Occipital lobe (tissue), 2 donors: ENCODE data around the gene TMEM192.

GRCh38 chr4:165112032-165113079 is at the start of gene TMEM192:
TMEM192 (minus strand) TSS chr4:165112860.
- RAMPAGE, long total RNA = no peak

DNA sequence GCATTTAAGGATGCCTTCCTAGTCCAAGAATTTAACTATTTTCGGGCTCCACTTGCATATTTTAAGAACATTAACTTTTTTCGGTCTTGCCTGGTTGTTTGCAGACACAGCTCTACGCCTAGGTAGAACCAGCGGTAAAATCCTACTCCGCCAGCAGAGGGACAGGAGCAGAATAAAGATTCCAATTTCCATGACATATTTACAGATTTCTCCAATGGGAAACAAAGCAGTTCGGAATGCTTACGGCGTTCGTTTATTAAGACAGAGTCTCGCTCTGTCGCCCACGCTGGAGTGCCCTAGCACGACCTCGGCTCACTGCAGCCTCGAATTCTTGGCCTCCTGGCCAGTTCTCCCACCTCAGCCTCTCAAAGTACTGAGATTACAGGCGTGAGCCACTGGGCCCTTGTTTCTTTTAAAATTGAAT is 432 bp upstream of the TMEM192 start:
- RAMPAGE, long total RNA = no peak

- RAMPAGE, long total RNA = no peak
Observed at GRCh38 chr4:165257156-165258038, 22.1 kb downstream of the GK3 start.

- RAMPAGE, long total RNA = no peak
Observed at GRCh38 chr4:165292946-165293569, 13.6 kb upstream of the GK3 start.

GRCh38 chr4:165326462-165327084 is 896 bp upstream of the MSMO1 start:
- RAMPAGE, long total RNA = no peak

GRCh38 chr4:165328841-165329660 is 1.6 kb downstream of the MSMO1 start:
- RAMPAGE, long total RNA = no peak

- RAMPAGE, long total RNA = no peak
Observed at GRCh38 chr4:165330974-165331879, 3.8 kb downstream of the MSMO1 start.

GRCh38 chr4:165484148-165484665 is 105.4 kb downstream of the CPE start:
- RAMPAGE, long total RNA = no peak

- RAMPAGE, long total RNA = no peak
Observed at GRCh38 chr4:168503827-168504362, 7.0 kb downstream of the PALLD start.

GRCh38 chr4:168605374-168605913 is 108.6 kb downstream of the PALLD start:
- RAMPAGE, long total RNA = no peak

DNA sequence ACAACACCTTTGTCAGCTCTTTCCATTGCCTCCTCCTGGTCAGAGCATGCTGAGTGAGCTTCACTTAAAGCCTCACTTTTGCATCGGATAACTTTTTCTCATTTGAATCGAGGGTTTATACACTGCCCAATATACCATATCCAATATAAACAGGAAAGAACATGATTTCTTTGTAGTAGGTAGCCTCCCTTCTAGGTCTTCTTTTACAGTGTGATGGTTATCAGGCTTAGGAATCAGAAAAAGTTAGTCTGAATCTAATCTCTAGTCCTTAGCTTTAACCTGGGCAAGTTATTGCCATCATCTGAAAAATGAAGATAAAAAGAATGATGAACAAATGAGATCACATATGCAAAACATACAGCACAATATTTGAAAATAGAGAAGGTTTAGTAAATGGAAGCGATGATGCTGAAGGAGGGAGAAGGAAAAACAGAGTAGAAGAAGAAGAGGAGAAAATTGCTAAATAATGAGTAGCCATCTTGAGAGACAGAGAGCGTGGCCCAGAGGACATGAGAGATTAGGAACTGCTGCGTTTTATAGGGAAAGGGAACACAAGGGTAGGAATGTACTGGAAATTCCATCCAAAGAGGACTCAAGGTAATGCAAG is 245.1 kb downstream of the CBR4 start:
- RAMPAGE, long total RNA = no peak

DNA sequence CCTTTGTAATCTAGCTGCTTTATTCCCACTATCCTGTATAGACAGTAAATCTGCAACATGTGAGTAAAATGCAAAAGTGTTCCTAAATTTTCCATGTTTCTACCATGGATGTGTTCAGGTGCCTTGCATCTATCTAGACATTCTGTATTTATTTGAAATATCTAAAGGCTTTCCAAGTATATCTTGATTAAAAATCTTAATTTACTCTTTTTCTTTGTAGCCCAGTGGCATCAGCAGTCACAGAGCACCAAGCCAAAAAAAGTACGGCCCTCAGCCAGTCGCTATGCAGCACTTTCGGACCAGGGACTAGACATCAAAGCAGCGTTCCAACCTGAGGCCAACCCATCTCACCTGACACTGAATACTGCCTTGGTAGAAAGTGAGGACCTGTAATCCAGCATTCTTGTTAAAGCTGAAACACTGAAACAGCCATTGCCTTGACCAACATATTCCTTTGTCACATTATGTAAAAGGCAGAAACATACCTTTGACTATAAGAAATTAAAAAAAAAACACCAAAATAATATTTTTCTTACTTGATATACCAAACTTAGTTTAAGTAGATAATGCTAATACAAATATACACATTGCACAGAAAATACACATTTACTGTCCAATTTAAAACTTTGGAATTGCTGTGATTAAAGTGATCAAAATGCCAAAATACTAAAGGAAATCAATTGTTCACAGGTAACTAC is 83.9 kb downstream of the CBR4 start:
- RAMPAGE, long total RNA = no peak

DNA sequence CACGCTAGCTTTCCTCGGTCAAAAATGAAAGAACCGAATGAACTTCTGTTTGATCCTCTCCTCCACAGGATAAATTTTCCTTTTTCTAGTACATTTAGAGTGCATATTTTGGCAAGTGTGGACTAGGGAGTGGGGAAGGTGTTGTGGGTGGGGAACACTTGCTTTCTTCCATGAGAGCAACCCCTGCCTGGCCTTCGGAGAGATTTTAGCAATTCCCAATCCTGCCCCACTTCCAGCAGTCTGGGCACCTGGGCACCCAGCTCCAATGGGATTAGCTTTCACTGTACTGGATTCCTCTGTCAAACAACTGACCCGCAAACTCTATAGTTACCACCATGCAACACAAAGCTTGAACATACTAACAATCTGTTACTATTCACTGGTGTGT is 50.4 kb downstream of the SH3RF1 start:
- RAMPAGE, long total RNA = no peak

DNA sequence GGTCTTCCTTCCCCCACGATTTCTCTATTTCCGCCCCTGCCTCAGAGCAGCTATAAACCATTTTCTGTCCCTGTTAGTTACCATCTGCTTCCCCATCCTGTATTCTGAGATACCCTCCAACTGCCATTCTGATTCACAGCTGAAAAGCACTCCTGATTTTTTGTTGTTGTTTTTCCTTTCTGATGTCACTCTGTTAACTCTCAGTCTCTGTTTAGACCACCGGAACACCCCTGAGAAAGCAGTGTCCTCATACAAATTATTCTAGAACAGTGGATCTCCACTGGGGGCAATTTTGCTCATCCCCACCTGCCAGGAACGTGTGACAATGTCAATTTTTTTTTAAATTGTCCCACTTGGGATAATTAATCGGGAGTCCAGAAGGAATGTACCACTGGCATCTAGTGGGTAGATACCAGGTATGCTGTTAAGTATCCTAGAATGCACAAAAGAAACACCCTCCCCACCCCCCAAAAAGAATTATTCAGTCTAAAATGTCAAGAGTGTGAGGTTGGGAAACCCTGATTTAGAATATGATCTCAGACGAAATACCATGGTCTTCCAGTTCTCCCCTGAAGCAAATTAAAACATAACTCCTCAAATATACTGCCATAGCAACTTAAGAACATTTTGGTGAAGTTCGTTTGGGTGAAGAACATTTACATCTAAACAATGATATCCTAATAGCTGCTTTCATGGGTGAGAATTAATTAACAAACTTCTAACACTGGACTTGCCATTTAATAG is 36.7 kb downstream of the SH3RF1 start:
- RAMPAGE, long total RNA = no peak

DNA sequence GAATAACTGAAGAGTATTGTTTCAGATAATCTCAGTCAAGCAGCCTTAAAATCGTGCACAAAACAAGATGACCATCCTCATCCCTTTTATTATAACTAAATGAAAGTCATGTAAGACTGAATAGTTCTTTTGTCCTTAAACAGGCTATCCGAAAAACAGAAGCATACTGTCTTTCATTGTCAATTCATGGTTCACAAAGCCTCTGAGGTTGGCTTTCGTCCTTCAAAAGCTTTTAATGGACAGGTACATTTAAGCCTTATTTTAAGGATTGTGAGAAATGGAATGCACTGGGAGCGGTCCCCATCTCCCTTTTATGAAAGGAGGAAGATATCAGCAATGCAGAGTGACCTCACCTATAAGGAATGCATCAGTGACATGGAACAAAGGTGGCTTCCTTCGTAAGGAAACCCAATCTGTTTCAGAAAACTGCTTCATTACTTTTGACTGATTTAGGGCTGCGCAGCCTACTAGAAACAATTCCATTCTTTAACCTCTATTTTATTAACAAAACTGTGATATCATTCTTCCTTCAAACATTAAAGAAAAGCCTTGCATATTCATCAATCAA is 19.3 kb downstream of the SH3RF1 start:
- RAMPAGE, long total RNA = no peak

- RAMPAGE, long total RNA = no peak
Observed at GRCh38 chr4:169268634-169269727, 1.8 kb downstream of the SH3RF1 start.

DNA sequence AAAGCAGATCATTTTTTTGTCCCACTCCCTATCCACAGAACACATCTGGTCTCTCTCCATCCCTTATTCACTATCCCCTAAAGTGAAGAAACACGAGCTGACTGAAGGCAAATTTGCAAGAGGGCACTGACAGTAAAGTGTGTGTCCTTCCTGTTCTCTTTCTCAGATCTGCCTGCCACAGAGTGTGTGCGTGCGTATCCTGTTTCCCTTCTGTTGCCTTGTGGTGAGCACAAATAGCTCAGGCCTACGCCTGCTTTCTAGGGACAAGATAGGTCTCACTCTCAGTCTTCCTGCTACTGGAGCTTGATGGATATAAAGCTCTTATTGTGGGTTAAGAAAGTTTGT is 140.0 kb upstream of the SH3RF1 start:
- RAMPAGE, long total RNA = no peak

- RAMPAGE, long total RNA = no peak
Observed at GRCh38 chr4:169561266-169562445, 50.7 kb downstream of the NEK1 start.

DNA sequence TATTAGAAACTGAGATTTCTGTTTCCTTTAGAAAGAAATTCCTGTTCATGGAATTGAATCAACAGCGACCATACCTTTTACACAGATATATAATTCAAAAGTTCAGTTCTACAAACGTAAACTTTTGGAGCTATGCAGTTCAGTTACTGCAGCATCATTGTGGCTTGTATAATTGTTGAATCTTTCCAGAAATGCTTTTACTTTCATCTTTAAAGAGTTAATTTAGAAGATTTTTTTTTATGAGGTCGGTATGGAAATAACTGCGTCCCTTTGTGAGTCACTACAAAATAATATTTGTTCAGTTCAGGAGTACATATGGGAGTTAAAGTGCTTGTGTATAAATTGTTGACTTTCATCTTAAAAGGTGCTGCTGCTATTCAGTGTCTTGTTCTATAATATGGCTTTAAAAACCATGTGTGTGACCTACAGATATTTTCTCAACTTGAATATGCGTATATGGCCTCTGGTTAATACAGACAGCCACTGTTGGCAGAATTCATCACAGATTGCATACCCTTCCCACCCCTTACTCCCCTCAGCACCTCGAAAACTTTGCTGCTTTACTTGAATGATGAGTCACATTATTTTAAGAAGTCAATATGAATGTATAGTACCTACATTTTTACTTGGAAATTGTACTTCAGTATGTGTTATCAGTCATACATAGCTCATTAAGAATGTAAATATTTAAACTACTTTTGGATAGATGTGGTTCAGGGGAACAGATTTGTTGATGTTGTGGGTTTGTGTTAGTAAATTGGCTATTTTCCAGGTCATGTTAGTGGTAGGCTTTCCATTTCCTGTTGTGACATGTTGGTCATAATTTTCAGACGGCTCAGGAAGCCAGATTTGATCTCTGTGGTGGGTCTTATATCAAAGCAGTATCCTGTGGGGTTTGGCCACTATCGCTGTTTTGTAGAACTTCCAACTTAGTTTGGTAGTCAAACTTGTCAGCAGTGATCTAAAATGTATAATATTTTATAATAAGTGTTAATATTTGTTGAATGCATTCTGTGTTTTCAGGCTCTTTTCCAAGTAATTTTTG is 1.5 kb downstream of the CLCN3 start:
- RAMPAGE, long total RNA = no peak

DNA sequence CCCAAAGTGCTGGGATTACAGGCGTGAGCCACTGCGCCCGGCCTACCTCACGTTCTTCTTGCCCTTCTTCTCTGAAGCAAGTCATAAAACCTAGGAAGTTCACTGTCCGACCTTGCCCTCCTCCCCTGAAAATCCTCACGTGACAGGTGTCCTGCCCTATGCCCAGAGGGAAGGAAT is 83.8 kb downstream of the MFAP3L start:
- RAMPAGE, long total RNA = no peak